ENCODE measurements around a stretch of chr3.

- RRBS: no CpG with 5 or more reads among the region's 4 CpGs
Observed at GRCh38 chr3:43217561-43217941, 68.8 kb upstream of the SNRK start.

GRCh38 chr3:43354117-43354480 lies 67.8 kb downstream of the SNRK start:
- RRBS: no CpG with 5 or more reads among the region's 1 CpG

- RRBS: no CpG with 5 or more reads among the region's 9 CpGs
Observed at GRCh38 chr3:43566175-43566504, 55.7 kb downstream of the ANO10 start.

- RRBS: no CpG with 5 or more reads among the region's 1 CpG
Observed at GRCh38 chr3:43644240-43644680, 22.4 kb upstream of the ANO10 start.

- RRBS: no CpG with 5 or more reads among the region's 5 CpGs
Observed at GRCh38 chr3:43719802-43720520, 29.2 kb downstream of the ABHD5 start.

GRCh38 chr3:43883302-43883654 lies 192.5 kb downstream of the ABHD5 start:
- RRBS: no CpG with 5 or more reads among the region's 8 CpGs

DNA sequence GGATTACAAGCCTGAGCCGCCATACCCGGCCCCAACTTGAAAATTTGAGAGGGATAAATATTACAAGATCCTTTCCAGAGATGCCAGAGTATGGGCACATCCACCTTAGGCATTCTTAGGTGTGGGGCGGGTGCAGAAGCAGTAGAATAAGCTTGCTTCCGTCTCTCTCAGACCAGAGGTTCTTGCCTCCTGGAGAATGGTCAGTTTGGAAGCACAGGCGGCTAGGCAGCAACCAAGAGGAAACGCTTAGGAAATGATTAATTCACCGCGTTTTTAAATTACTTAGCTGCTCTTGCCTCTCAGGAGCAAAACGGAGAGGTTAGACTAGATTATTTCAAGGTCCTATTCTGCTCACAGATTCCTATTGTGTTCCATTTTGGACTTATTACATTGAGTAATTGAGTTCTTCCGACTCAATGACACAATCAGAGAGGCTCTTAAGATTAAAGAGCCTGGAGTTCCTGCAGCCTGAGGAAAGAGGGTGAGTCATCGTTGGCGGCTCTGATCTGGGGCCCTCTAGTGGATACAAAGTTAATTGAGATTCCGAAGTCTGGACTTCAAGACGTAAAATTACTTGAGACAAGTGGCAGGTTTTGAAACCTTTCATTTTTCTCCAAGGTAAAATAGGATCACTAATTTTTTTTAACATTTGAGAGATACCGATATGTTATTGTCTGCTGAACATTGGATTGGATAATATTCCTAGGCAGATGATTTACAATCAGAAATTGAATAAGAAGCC lies 5.9 kb upstream of the TOPAZ1 start:
- RRBS: no CpG with 5 or more reads among the region's 15 CpGs

- RRBS: no CpG with 5 or more reads among the region's 3 CpGs
Observed at GRCh38 chr3:44444114-44444894, 33.2 kb downstream of the ZNF445 start.

- RRBS: no CpG with 5 or more reads among the region's 14 CpGs
Observed at GRCh38 chr3:44445496-44446664, 31.6 kb downstream of the ZNF445 start.

DNA sequence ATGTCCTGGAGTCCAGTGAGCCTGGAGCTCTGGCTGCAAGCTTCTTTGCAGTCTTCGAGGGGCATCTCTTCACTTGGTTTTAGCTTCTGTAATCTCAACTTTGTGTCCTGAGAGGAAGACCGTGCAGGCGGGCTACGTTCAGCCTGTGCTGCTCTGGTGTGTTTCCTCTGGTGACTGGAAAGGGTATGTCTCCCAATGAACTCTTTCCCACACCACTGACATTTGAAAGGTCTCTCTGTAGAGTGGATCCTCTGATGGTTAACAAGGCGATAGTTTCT lies 30.8 kb downstream of the ZNF445 start:
- RRBS: no CpG with 5 or more reads among the region's 5 CpGs

GRCh38 chr3:44951735-44952217 lies 24.2 kb downstream of the ZDHHC3 start:
- RRBS: no CpG with 5 or more reads among the region's 4 CpGs

DNA sequence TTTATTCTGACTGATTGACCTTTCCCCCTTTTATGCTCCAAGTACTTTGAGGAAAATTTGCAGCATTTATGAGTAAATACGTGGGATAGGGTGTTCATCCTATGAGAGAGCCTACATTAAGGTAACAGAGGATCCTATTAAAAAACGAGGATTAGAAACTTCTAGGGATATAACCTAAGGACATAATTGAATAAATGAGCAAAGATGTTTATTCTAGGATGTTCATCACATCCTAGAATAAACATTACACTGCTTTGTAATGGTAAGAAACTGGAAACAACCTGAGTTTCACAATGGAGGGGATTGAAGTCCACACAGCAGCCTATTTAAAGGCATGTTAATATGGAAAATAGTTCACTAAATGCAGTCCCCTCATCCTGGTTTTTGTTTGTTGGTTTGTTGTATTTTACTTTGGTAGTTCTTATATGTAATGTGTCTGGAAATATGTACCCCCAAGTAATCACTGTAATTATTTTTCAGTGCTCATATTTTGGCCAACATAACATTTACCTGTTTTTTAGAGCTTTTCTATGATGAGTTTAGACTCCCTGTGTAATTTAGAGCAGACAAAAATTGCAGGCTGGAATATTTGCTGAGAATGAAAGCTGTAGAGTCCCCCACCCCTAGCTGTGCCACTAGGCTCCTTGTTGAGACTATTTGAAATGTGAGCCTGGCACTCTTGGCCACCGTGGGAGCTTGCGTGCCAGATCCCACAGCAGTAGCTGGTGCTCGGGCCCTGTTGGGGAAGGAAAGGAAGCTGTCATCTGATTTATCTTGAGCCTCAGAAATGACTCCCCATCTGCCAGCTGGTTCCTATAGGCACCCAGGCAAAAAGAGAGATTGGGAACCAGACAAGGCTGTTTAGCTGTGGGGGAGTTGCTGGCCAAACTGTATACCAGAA lies 23.7 kb upstream of the CLEC3B start:
- RRBS: no CpG with 5 or more reads among the region's 5 CpGs

DNA sequence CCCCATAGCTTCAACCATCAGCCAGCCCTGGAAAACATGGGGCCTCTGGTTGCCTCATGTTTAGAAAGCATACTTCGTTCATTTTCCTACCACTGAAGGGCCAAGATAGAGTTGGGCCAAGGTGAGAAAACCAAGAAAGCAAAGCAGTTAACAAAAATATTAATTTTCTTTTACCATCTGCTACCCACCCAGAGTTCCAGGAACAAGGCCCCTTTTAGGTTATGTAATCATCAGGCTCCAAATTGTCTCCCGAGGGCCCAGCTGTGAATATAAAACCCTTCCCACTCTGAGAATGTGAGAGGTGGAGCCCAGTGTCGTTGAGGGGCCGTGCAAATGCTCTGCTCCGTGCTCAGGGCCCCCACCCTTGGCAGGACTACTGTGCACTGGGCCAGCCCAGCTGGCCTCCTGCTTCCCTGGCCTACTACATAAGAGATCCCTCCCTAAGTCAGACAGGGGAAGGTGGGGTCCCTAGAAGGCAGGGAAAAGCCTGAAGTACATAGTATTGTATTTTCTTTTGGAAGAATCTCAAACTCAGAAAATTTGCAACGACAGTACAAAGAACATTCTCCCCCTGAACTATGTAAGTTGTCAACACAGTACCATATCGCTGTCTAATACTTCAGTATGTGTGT lies 4.6 kb upstream of the CLEC3B start:
- RRBS: no CpG with 5 or more reads among the region's 7 CpGs

DNA sequence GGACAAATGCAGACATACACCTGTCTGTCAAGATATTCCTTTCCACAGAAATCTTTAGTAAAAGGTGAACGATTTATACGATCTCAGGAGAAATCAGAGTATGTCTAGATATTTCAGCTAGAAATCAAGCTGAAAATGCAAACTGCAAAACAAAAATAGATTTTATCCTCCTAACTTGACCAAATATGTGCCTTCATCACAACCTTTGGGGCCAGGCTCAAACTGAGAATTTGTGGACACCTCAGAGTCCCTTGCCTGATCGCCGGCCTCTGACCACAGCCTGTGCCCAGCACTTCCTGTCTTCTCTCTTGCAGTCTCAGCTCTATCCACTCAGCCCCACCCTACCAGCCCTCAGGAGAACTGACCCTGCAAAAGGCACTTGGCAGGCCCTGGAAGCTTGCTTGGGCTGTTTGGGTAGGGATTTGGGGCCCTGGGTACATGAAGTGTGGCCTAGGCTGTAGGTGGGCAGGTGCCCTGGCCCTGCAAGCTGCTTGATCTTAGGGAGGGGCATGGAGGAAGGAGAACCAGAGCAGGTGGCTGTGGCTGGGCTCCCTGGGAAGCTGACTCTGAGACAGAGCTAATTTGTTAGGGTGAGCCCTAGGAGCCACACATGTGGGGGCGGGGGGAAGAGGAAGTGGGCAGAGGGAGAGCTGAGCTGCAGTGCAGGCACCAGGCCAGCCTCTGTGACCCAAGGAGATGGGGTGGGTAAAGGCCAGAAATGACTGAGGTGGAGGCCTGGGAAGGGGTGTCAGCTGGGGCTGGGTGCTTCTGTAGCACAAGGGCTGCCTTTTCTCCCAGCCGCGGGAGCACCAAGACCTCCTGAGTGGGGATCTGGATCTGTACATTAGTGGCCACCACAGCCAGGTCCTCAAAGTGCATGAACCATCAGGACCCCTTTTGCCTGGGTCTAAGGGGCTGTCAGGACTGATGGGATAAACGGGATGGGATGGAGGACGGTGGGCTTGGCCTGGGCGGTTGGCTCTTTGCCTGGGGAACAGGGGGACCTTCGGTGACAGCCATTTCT lies 8.7 kb downstream of the CLEC3B start:
- RRBS: no CpG with 5 or more reads among the region's 11 CpGs

DNA sequence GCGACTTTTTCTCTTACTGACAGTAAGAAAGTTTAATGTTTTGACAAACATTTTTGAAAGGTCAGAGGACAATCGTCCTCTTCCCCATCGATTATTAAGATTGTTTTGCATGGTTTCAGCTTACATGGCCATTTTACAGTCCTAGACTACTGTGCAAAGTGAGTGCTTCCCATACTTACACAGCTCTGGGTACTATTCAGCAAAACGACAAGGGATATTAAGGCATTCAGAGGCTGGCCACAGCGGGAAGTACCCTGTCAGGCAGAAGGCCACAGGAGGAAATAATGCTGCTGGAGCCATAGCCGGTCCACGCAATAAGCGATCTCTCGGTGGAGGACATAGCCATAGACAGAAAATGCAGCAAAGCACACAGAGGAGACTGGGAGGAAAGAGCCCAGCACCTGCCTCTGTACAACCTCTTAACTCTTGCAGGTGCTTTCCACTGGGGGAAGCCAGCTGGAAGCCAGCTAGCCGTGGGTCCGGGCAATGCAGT lies 19.7 kb downstream of the CLEC3B start:
- RRBS: no CpG with 5 or more reads among the region's 11 CpGs

DNA sequence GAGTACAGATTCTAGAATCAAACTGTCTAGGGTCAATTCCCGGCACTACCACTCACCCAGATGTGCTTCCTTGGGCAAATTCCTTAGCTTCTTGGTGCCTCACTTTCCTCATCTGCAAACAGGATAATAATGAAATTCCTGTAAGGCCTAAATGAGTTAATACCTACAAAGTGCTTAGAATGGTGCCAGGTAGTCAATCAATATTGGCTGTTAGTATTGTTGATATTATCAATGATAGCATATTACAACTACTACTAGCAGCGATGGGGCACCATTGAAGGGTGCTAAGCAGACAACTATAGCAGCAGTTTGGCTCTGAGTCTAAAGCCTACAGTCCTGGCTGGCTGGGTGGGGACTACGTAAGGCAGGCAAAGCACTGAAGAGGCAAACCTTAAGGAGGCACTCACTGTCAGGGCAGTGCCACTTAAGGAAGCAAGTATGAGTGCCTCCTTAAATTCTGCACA lies 20.8 kb downstream of the CDCP1 start:
- RRBS: no CpG with 5 or more reads among the region's 3 CpGs

GRCh38 chr3:45143166-45144183 lies 2.7 kb downstream of the CDCP1 start:
- RRBS: no CpG with 5 or more reads among the region's 6 CpGs

DNA sequence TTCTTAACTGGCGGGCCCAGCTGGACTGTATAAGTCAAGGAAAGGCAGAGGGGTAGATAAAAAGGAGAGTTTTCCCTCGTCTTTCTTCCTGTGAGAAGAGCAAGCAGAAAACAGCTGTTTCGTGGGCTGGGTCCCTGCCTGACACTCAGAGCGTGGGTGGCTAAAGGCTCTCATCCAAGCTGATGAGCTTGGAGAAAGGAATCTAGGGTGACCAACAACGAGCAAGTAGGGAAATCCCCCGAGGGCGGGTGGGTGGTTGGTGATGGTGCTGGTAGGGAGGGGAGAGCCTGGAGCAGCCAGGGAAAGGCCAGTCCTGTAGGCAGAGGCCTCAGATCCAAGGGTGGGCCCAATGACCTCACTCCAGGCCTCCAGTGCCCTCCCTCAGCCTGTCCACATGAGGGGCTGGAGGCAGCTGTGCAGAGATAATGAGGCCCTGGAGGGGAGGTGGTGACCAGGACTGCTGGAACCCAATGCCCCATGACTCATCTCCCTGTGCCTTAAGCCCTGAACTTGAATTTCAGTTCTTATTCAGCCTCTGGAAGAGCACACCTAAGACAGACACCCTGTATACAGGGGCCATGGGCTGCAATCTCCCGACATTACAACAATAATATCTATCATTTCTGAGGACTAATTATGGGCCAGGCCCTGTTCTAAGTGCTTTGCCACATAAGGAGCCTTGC lies 43.0 kb upstream of the LIMD1 start:
- RRBS: no CpG with 5 or more reads among the region's 8 CpGs

DNA sequence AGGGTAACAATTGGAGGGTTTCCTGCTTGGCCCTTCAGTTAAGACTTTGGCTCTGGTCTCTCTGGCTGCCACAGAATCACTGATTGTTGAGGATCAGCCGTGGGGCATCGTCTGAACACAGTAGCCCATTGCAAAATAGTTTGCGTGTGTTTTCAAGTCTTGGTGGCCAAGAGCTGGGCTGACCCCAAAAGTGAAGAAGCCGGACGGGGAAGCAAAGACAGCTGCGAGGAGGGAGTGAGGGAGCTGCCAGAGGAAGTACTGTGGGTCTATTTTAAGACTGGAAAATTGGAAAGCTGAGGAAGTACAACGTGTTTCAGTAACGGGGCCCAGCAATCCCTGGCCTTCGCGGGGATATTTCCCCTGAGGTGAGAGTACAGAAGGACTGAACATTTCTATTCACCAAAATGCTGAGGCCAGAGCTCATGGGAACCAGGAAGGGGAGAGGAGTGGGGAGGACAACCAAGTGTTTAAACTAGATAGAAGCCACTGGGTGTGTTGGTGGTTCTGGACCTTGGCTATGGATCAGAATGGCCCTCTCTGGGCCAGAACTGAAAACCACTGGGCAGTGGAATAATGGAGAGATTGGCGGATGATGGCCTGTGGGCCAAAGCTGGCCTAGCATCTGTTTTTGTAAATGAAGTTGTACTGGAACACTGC lies 34.2 kb upstream of the LIMD1 start:
- RRBS: no CpG with 5 or more reads among the region's 11 CpGs

DNA sequence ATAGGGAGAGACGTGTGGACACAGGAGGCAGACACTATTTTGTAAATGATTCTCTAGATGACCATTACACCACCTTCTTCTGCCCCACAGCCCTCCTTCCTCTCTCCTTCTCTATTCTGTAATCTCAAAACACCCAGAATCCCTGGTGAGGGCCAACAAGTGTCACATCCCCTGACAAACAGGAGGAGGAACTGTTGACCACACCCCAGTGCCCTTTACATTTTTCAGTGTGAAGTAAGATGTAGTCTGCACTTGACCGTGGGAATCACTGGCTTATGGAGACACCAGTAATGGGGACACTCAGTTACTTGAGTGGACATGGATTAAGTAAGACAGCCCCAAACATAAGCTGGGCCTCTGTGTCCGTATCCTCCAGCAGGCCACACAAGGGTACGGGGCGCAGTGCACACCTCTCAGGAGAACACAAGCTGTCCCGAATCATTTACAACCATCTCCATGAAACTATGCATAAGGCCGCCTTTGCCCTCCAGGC lies 28.4 kb upstream of the LIMD1 start:
- RRBS: no CpG with 5 or more reads among the region's 7 CpGs